B cell (primary cell): ENCODE data around the genes GHITM, GRID1, LDB3, SNCG and NUTM2A.

- PRO-cap = no peak
- CAGE, long polyA plus RNA = no peak
Observed at GRCh38 chr10:81873871-81874450, 1.0 kb upstream of the NRG3 start.

- PRO-cap = no peak
- CAGE, long polyA plus RNA = no peak
Observed at GRCh38 chr10:83724834-83725293, 414.4 kb upstream of the GHITM start.

DNA sequence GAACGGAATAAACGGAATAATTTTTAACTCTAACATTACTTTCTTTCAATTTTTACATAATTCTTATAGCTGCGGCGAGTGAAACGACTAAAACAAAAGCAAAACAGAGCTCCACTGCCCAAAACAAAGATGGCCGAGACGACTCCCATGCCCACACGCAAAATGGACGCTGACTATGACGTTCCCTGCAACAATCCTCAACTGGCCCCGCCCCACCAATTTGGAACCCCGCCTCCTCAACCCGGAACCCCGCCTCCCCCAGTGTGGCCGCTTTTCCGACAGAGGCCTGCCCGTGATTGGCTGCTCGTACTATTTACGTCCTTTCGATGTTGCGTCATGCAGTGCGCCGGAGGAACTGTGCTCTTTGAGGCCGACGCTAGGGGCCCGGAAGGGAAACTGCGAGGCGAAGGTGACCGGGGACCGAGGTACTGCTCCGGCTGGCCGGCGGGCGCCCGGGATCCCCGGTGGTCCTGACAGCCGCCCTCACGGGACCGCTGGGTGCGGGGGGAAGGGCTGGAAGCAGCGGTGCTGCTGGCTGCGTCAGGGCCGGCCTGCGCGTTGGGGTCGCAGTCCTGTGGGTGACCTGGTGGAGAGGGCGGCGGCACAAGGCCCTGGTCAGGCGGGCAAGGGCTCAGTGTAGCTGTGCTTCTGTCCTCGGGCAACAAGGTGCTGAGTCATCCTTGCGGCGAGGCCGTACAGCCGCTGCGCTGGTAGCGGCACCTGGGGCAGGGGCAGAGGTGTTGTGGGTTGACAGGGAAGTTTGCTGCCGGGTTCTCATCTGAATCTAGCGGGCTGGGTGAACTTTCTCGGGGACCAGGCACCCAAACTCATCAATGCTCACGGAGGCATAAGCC lies at the start of gene GHITM:
Gene GHITM (plus strand): TSS at position 341 of the 854 bp plus-strand sequence.
- PRO-cap = bidirectional peak, plus-strand start at position 394 of the sequence, minus-strand start at position 116 of the sequence; bidirectional peak, plus-strand start at position 719 of the sequence, minus-strand start at position 744 of the sequence
- CAGE, long polyA plus RNA = start-site peak on the plus strand centred at position 381 of the sequence, 43 bp wide, 469 and 1,572 reads in 2 replicates

GRCh38 chr10:84200926-84201619 lies 6.7 kb downstream of the CDHR1 start:
- PRO-cap = no peak
- CAGE, long polyA plus RNA = no peak

DNA sequence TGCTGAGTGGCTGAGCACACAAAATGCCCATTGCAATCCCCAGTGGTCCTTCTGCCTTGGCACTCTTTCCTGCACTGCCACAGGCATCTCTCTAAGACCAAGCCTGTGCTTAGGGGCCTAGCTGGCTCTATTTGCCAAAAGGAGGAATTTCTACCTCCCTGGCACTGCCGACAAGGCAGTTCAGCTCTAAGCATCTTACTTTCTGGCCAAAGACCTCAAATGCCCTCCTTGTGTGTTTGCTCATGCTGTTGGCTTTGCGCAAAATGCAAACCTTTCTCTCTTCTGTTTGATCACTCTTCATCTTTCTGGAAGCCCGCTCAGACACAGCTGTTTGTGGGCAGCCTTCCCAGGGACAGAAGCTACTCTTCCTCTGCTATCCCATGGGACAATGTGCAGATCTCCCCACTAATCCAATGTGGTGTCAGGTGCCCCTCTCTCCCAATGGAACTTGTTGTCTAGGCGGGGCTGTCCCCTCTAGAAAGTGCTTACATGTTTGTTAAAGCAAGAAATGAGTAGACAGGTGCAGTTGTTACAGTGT lies 278.6 kb downstream of the CCSER2 start:
- PRO-cap = no peak
- CAGE, long polyA plus RNA = no peak

- PRO-cap = no peak
- CAGE, long polyA plus RNA = no peak
Observed at GRCh38 chr10:84982136-84982340, 653.6 kb downstream of the CCSER2 start.

DNA sequence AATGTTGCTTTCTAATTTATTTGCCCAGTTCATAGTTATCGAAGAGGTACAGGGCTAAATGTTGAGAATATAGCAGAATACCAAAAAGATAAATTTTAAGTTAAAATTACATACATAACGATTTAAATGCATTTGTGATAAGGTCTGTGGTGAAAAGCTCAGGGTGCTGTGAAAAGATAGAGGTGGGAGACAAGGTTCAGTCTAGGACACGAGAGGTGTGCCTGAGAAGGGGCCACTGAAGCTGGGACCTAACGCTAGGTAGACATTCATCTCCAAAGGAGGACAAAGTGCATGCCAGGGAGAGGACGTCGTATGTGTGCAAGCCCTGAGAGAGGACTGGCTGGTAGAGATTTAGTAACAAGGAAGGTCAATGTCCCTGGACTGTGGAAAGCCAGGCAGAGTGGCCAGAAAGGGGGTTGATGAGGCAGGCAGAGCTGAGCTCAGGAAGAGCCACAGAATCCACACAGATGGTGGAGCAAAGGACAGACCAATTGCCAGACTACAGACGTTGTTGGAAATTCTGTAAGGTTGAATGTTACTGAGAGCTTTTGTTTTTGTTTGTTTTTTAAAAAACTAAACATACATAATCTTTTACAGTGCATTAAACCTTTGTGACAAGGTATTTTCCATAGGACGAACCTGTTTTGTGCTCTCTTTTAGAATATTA lies 817.6 kb downstream of the CCSER2 start:
- PRO-cap = no peak
- CAGE, long polyA plus RNA = no peak

GRCh38 chr10:86366252-86367292 lies at the start of gene GRID1:
GRID1 (minus strand) TSS chr10:86366795.
- PRO-cap = no peak
- CAGE, long polyA plus RNA = no peak

DNA sequence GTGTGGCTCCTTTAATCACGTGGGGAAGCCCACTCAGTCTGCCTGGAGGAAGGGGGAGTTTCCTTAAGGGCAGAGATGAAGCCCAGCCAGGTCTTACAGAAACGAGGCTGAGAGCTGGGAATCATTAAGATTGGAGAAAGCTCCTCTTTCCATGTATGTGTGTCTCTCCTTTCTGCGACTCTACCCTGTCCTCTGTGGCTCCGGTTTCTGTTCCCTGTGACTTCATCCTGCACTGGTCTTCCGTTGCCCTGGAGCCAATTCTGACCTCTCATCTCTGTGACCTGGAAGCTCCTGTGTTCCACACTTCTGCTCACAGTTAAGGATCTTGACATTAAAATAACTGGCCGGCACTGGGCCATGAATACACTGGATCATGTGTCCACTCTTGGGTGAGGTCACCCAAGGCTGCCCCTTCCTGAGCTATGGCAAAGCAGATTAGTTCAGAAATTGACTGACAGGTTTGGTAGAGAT lies 36.4 kb upstream of the GRID1 start:
- PRO-cap = no peak
- CAGE, long polyA plus RNA = no peak

- PRO-cap = no peak
- CAGE, long polyA plus RNA = no peak
Observed at GRCh38 chr10:86644528-86644890, 9.8 kb upstream of the OPN4 start.

GRCh38 chr10:86648924-86649709 lies 5.2 kb upstream of the OPN4 start:
- PRO-cap = no peak
- CAGE, long polyA plus RNA = no peak

GRCh38 chr10:86664538-86665631 lies 3.4 kb upstream of the LDB3 start:
- PRO-cap = no peak
- CAGE, long polyA plus RNA = no peak

DNA sequence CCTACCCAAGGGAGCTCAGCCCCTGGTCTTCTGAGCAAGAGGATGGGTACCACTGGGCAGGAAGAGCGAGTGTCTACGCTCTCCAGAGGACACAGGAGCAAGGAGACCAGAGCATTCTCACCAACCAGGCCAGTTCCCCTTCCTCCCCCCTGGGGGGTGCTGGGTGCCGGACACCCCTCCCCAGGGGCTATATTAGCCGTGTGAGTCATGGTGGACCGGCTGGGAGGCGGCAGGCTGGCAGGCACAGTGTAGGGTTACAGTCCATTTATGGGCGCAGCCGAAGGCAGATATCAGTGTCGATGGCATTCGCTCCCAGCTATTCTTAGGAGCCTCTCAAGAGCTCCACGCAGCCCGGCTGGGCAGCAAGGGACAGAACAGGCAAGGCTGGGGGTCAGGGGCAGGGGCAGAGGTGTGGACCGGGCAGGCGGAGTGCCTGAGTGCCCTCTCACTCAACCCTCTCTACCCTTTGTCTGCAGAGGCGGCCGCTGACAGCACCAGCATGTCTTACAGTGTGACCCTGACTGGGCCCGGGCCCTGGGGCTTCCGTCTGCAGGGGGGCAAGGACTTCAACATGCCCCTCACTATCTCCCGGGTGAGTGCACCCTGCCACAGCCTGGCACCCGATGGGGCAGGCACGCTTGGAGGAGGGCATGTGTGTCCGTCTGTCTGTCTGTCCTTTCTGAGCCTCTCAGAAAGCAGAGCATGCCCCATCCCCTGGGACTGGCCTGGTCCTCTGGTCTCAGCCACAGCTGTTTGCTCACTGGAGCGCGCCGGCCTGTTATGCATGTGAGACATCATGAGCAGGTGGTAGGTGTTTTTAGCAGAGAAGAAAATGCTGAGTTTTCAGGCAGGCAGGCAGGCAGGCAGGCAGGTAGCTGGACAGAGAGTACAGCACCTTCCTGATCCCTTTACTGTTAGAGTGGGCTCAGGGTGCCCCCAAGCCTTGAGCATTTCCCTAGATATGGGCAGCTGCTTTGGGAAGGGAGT lies at the start of gene LDB3:
Gene LDB3 (plus strand): TSS at position 319 of the 987 bp plus-strand sequence.
- PRO-cap = no peak
- CAGE, long polyA plus RNA = no peak

DNA sequence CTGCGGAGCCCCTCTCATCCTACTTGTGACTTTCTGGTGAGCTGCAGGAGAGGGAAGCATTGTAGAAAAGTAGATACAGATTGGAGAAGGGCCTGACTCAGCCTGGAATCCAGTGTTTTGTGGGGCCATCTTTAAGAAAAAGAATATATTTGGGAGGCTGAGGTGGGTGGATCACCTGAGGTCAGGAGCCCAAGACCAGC lies 15.7 kb upstream of the BMPR1A start:
- PRO-cap = no peak
- CAGE, long polyA plus RNA = no peak

DNA sequence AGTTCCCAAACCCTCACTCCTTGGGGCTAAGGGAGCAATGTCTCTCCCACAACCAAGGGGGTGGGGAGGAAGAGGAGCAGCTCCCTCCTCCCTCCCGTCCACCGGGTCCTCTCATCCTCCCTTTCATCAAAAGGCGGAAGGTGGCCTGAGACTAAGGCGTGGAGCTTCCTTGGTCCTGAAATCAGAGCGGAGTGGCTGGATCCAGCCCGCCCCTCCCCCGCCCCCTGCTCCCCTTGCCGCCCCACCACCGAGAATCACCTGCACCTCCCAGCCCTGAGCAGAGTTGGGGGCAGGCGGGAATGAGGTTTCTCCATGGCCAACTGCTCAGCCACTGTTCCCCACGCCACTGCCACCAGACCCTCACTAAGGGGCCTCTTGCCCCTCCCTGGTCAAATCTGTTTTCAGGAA lies 1.5 kb downstream of the MMRN2 start:
- PRO-cap = no peak
- CAGE, long polyA plus RNA = no peak

- PRO-cap = no peak
- CAGE, long polyA plus RNA = no peak
Observed at GRCh38 chr10:86958208-86958710, at the start of gene SNCG. SNCG (plus strand) TSS chr10:86958599.

- PRO-cap = no peak
- CAGE, long polyA plus RNA = no peak
Observed at GRCh38 chr10:87060686-87061081, 34.0 kb downstream of the GLUD1 start.

GRCh38 chr10:87225103-87225736 lies at the start of gene NUTM2A:
NUTM2A (plus strand) TSS chr10:87225448.
- PRO-cap = no peak
- CAGE, long polyA plus RNA = no peak

DNA sequence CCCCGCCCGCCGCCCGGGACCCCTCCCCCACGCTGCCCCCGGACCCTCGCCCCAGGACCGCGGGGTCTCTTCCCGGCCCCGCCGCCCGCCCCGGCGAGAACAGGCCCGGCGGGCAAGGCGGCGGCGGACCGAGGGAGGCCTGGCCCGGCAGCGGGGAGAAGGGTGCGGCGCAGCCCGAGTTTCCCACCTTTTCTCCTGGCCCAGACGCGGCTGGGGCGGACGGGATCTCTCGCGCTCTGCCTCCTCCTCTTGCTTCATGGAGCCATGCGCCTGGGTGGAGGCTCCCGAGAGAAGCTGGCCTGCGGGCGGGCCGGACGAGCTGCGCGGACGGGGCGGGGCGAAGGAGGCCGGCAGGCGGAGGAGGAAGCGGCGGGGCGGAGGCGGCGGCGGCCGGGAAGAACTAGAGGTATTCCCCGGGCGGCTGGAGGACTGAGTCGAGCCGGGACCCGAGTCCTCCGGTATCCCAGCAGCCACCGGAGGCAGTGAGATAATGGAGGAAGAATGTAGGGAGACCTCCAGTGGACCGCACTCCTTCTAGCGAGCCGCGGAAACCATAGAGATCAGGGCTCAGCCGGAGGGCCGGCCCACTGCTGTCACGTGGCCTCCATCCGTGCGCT lies 15.4 kb upstream of the NUTM2D start:
- PRO-cap = bidirectional peak, plus-strand start at position 340 of the sequence, minus-strand start at position 321 of the sequence; bidirectional peak, plus-strand start outside the sequence, minus-strand start at position 555 of the sequence
- CAGE, long polyA plus RNA = start-site peak on the plus strand centred at position 367 of the sequence, 21 bp wide, 24 and 33 reads in 2 replicates

DNA sequence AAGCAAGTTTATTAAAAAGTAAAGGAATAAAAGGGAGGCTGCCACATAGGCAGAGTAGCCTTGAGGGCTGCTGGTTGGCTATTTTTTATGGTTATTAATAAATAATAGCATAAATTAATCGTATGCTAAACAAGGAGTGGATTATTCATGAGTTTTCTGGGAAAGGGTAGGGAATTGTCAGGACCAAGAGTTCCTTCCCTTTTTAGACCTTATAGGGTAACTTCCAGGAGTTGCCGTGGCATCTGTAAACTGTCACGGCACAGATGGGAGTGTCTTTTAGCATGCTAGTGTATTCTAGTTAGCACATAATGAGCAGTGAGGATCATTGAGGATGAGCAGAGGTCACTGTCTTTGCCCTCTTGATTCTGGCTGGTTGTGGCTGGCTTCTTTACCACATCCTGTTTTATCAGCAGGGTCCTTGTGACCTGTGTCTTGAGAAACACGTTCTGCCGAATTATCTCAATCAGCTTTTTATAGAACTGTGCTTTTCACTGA lies 41.4 kb downstream of the MINPP1 start:
- PRO-cap = no peak
- CAGE, long polyA plus RNA = no peak